Gastrocnemius medialis (tissue), 3 donors: ENCODE measurements around the gene CACFD1.

DNA sequence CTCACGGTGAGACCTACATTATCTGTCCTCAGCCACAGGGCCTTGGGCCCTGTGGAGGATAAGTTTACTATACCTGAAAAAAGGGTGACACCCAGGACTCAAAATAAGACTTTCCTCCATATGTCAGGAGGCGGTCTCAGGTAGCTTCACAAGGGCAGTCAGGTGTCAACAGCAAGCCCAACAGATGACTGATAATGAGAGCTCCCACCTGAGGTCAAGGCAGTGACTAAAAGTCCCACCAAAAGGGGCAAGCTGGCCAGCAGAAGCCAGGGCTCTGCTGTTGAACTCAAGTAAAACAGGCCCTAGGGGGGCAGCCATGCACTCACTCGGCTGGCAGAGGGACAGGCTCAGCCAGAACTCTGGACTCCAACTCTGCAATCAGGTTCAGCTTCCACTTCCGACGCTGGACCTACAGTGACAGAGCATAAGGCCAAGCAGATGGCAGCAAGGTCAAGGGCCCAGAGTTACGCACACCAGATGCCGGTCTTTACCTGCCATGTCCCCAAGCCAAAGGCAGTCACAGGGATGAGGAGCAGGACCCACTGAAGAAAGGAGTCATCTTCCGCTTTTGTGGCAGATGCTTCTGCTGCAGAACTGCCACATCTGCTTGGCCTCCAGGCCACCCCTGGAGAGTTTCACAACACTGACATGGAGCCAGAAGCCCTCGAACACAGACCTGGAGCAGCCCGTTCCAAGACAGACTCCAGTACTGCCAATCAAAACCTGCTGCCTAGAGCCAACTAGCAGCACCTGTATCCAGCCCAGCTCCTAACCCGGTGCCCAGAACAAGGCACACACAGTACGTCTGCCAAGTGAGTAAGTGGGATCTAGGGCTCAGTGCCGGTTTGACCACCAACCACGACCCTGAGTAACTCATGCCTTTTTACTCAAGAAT is 1.7 kb downstream of the SURF1 start:
- PRO-cap, result no peak
- RAMPAGE, long total RNA, 3 experiments, result no peak in any of the 3 experiments

DNA sequence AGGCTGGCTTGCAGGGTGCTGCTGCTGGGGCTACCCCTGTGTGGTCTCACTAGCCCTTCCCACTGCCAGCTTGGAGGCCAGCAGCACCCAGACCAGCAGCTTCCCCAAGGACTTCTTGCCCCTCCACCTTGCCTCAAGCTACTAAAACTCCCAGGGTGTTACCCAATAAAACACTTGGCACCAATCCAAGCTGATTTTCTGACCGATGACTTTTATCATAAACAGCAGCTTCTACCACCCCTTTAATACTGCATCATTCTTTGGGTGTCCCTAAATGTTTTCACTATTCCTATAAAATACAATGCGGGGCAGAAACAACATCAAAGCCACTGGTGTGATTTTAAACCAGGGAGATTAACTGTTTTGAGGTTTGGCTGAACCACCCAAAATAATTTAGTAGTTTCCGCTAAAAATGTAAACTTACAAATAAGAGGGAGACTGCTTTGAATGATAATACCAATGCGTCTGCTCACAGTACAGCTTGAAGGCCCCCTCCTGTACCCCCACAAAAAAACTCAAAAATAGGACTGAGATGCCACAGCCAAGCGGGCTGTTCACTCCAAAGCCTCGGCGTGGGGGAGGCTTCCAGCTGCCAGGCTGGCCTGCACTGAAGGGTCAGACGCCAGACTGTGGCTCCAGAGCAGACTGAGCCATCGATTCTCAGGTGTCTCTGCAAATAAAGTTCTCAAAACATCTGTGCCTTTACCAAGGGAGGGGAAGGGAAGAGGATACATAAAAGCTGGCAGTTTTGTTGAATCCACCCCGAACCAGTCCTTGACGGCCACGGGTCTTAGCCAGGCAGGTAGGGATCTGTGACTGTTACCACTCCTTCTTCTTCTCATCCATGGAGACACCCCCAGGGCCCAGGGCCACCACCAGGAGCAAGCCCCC is 6.6 kb downstream of the SURF2 start:
- PRO-cap, result no peak
- RAMPAGE, long total RNA, 3 experiments, result no peak in any of the 3 experiments

DNA sequence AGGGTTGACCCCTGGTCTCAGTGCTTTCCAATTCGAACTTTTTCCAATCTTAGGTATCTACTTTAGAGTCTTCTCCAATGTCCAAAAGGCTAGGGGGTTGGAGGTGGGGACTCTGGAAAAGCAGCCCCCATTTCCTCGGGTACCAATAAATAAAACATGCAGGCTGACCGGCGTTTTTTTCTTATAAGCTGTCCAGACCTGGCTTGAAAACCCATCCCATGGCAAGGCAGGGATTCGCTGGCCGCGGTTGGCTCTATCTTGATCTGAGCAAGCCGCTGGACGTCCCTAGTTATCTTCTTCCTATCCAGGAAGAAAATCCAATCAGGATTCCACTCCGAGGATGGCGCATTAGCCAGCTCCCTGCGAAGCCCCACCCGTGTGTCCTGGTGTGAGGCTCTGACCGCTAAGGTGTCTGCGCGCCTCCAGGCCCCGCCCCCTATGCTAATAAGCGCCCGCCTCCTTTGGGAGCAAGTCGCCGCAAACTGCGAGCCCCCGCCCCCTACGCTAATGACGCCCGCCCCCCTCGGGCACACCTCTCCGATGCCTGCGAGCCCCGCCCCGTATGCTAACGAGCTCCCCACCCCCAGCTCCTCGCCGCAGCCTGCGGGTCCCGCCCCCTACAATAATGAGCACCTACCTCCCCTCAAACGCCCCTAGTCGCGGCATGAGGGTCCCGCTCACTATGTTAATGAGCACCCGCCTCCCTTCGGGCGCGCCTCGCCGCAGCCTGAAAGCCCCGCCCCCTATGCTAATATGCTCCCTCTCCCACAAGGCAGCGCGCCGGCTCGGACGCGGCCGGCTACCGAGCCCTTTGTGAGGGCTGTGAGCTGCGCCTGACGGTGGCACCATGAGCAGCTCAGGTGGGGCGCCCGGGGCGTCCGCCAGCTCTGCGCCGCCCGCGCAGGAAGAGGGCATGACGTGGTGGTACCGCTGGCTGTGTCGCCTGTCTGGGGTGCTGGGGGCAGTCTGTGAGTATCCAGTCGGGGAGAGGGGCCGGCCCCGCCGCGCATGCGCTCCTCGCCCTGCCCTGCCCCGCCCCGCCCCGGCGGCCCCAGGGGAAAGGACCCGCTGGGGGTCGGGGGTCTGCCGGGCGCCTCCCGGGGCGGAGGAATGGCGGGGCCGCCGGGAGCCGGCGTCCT is at the start of gene CACFD1:
TSS of gene CACFD1 (plus strand) at position 759 of the 1,139 bp plus-strand sequence.
- PRO-cap, result unidirectional peak, minus-strand start at position 380 of the sequence; bidirectional peak, plus-strand start at position 788 of the sequence, minus-strand start at position 945 of the sequence
- RAMPAGE, long total RNA, 3 experiments, result start-site peak on the plus strand in 2 of 3 experiments, centred at positions 782 to 814 of the sequence, 35 to 57 reads per replicate

DNA sequence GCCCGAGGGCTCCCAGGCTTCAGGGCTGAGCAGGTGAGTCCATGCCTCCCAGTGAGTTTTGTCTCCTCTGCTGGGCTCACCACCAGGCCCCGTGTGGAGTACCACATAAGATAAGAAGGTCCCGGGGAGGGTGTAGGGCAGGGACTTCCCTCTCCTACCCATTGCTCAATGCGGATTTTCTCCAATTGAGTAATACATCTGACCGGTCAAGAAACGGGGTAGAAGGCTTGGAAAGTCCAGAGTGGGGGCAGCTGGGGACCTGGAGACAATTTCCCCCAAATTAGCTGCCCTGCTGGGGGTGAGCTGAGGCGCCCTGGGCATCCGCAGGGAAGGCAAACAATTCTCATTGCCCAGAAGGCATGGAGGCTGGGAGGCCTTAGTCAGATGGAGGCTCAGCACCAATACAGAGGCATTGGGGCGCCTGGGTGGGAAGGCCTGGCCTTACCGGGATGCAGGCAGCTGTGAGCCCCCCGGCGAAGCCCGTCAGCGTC is 2.3 kb downstream of the SLC2A6 start:
- PRO-cap, result no peak
- RAMPAGE, long total RNA, 3 experiments, result no peak in any of the 3 experiments

DNA sequence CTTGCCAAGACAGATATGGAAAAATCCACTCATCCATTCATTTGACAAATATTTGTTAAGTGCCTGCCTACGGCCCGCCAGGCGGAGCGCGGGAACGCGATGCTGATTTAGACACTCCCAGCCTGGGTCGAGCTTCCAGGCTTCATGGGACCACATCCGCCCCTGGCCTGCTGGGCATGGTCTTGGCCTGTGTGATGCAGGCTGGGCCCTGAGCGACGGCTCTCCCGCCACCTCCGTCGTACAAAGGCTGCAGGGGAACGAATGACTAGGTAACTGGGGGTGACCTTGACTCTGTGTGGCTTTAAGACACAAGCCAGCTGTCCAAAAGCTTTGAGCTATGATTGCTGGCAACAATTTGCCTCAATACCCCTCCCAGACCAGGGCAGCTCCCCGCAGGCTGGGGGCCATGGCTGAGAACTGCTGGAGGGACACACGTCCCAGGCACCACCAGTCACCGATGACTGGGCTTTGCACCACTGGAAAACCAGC is 18.0 kb downstream of the MYMK start:
- PRO-cap, result no peak
- RAMPAGE, long total RNA, 3 experiments, result no peak in any of the 3 experiments

DNA sequence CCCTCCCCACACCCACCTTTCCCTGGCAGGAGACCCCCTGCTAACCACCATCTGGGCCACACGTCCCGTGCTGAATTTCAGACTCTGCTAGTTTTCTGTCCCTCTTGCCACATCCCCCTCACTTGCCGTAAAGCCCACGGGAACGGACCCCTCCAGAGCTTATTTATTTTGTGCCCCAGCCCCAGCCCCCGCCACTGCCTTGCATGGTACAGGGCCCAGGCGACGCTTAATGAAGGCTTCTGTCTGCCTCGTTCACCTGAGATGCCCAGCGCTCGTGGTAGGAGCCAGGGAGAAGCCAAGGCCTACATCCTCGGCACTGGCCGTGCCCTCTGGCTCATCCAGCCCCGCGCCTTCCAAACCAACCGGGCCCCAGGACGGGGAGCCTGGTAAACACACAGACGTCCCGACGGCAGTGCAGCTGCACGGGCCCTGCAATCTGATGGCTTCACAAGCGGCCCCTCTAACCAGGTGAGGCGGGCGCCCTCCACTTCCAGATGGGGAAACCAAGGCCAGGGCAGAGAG is 23.8 kb downstream of the FAM163B start:
- PRO-cap, result no peak
- RAMPAGE, long total RNA, 3 experiments, result no peak in any of the 3 experiments

GRCh38 chr9:133634027-133634638 is 2.0 kb upstream of the DBH start:
- PRO-cap, result no peak
- RAMPAGE, long total RNA, 3 experiments, result no peak in any of the 3 experiments

- PRO-cap, result no peak
- RAMPAGE, long total RNA, 3 experiments, result no peak in any of the 3 experiments
Measured at GRCh38 chr9:133635437-133635763, 763 bp upstream of the DBH start.

DNA sequence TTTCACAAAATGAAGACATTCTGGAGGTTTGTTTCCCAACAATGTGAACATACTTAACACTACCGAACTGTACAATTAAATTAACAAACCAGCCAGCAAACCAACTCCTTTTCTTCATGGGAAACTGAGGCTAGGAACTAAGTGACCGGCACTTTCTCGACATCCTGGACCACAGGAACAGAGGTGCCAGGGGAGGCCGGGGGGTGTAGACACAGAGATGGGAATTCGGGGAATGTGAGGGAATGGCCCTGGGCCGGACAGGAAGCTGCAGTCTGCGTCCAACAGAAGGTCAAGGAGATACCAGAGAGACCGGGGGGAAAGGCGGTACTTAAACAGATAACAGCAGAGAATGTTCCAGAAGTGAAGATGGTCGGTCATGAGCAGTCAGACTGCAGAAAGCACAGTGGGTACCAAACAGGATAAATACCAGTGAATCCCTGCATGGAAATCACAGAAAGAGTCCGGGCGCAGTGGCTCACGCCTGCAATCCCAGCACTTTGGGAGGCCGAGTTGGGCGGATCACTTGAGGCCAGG is 40.3 kb downstream of the DBH start:
- PRO-cap, result no peak
- RAMPAGE, long total RNA, 3 experiments, result no peak in any of the 3 experiments

- PRO-cap, result no peak
- RAMPAGE, long total RNA, 3 experiments, result no peak in any of the 3 experiments
Measured at GRCh38 chr9:133679444-133680011, 43.4 kb downstream of the DBH start.

DNA sequence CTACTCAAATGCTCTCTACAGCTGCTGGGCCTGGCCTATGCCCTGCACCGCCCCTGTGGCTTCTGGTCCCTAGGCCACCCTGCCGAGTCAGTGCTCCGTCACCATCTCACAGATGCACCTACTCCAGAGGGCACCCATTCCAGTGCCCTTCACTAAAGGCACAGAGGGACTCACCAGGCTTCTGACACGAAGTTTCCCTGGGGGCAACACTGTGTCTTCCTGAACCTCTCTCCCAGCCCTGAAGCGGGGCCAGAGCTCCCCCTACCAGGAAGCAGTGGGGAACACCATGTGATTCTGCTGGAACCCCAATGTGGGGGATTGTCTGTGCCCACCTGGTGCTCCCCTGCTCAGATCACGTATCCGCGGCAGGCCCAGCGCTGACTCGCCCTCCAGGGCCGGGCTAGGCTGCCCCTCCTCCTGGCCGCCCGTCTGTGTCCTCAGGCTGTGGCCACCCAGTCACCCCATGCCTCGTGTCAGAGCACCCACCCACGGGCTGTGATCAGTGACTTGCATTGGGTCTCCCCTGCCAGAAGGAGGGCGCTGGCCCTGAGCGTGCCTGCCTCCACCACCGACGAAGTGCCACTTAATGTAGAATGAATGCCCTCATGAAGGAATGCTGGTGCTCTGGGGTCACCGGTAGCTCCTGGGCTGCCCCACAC is 22.3 kb downstream of the SARDH start:
- PRO-cap, result no peak
- RAMPAGE, long total RNA, 3 experiments, result no peak in any of the 3 experiments

GRCh38 chr9:133788185-133788817 is 50.1 kb upstream of the SARDH start:
- PRO-cap, result no peak
- RAMPAGE, long total RNA, 3 experiments, result no peak in any of the 3 experiments

DNA sequence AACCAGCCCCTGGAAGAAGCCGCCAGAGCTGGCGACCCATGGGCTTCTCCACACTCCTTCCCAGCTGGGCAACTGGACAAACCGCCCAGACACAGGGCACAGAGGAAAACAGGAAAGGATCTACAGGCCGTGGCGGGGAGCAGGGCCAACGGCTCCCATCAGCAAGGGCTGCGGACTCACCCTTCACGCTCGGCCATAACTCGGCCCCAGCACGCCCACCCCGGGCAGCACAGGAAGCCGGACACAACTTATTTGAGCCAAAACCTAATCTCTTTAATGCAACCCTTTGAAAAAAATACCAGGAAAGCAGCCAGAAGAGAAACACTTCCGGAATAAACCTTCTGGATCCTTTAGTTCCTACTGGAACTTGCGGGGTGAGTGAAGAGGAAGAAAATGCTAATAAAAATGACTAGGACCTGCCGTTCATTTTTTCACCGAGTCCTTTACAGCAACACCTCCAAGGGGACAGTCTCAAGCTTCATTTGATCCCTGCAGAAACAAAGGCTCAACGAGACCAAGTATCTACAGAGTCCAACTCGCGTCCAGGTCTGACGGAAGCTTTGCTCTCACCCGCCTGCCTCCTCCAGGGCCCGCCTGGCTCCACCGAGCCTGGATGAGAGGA is 59.9 kb downstream of the VAV2 start:
- PRO-cap, result no peak
- RAMPAGE, long total RNA, 3 experiments, result no peak in any of the 3 experiments

- PRO-cap, result no peak
- RAMPAGE, long total RNA, 3 experiments, result no peak in any of the 3 experiments
Measured at GRCh38 chr9:133954784-133956372, 36.7 kb downstream of the VAV2 start.

GRCh38 chr9:133991576-133991776 is 648 bp downstream of the VAV2 start:
- PRO-cap, result no peak
- RAMPAGE, long total RNA, 3 experiments, result no peak in any of the 3 experiments

GRCh38 chr9:134025744-134026382 is 582 bp downstream of the BRD3OS start:
- PRO-cap, result no peak
- RAMPAGE, long total RNA, 3 experiments, result no peak in any of the 3 experiments

- PRO-cap, result no peak
- RAMPAGE, long total RNA, 3 experiments, result no peak in any of the 3 experiments
Measured at GRCh38 chr9:134066906-134067119, 1.0 kb downstream of the BRD3 start.

GRCh38 chr9:134176739-134177567 is 41.1 kb downstream of the WDR5 start:
- PRO-cap, result no peak
- RAMPAGE, long total RNA, 3 experiments, result no peak in any of the 3 experiments

DNA sequence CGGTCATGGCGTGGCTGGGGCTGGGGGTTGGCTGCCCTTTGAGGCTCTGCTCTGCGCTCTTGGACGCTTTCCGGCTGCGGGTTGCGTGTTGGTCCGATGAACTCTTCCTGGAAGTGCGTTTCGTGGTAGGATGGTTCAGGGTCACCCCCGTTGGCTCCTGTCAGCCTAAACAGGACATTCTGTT is 50.5 kb downstream of the WDR5 start:
- PRO-cap, result no peak
- RAMPAGE, long total RNA, 3 experiments, result no peak in any of the 3 experiments

GRCh38 chr9:134210677-134211597 is 75.1 kb downstream of the WDR5 start:
- PRO-cap, result no peak
- RAMPAGE, long total RNA, 3 experiments, result no peak in any of the 3 experiments